PC-3 (cell line): Measurements from ENCODE around the gene NPTX2.

DNA sequence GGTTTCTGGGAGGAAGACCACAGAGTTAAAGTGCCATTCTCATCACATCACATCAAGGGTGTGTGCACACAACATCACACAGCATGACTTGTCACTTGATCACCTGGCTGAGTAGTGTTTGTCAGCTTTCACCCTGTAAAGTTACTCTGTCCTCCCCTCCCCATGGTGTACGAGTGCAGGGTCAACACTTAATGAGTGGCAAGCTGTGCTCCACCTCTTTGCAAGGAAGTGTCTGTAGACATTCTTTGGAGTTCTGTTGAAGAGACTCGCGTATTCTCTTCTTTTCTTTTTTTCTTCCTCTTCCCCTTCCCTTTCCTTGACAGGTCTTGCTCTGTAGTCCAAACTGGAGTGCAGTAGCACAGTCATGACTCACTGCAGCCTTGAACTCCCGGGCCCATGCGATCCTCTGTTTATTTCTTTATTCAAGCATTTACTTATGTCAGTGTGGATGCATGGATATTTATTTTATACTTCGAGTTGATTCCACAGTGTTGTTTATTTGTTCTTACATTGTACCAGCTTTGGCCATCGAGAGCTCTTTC lies 10.4 kb downstream of the LMTK2 start:
- RAMPAGE, long total RNA, result no peak

DNA sequence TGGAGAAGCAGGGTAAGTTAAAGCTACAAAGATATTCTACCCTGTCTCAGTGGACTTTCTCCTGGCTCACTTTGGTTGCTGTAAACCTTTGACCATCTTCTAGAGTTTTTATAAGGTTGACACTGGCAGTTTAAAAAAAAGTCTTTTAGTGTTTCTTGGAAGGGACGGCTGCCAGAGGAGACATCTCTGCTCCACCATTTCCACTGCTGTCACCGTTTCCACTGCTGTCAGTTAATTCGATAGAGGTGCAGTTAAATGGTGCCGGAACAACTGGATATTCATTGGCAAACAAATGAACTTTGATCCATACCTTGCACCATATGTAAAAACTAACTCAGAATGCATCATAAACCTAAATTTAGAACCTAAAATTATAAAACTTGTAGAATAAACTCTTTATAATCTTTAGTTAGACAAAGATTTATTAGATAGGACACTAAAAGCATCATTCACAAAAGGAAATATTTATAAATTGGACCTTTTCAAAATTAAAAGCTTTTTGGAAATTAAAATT lies 42.7 kb downstream of the LMTK2 start:
- RAMPAGE, long total RNA, result no peak

DNA sequence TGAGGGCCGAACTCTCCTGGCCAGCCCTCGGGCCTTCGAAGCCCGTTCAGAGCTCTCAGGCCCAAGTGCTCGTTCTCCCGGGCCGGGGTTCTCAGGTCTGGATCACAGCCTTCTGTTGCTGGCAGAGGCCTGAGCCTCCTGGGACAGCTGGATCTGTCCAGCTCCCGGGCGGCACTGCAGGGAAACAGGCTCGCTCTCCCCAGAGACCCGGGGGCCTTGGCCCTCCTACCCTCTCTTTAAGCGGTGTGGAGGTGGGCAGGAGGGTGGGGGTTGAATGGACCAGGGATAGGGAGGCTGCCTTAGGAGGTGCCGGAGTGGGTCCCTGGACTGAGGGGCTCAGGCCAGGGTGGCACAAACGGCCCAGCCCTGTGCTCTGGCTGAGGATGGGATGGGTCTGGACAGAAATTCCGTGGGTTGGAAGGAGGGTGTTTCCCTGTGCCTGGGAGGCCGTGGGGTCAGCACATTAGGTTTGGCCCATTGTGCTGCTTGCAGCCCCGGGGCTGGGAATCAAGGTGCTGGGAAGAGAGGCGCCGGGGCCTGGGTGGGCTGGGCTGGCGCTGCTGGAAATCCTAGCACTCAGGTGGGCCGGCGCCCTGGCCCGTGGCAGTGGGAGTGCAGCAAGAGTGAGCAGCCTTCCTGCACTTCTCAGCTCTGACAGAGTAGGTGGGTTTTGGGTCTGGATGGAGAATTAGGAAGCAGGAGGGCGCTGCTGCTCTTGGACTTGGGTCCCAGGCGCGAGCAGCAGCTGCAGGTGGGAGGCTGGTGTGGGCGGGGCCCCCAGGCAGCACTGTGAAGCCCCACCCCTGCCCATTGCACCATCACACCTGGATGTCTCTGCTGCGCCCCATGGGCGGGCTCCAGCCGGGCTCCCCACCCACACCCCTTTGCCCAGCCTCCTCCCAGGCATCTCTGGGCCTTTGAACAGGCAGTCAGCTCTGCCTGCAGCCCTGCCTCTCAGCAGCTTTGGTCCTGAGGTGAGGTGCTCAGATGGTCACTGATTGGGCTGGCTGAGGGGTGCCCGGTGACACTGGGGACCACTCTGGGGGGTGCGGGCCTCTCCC lies 5.8 kb downstream of the BRI3 start:
- RAMPAGE, long total RNA, result no peak

- RAMPAGE, long total RNA, result no peak
Measured at GRCh38 chr7:98290779-98291639, 9.5 kb downstream of the BRI3 start.

GRCh38 chr7:98291640-98292109 lies 10.2 kb downstream of the BRI3 start:
- RAMPAGE, long total RNA, result no peak

- RAMPAGE, long total RNA, result no peak
Measured at GRCh38 chr7:98352272-98353106, 48.4 kb downstream of the BAIAP2L1 start.

GRCh38 chr7:98387764-98388185 lies 13.1 kb downstream of the BAIAP2L1 start:
- RAMPAGE, long total RNA, result no peak

- RAMPAGE, long total RNA, result no peak
Measured at GRCh38 chr7:98401245-98401506, 286 bp upstream of the BAIAP2L1 start.

DNA sequence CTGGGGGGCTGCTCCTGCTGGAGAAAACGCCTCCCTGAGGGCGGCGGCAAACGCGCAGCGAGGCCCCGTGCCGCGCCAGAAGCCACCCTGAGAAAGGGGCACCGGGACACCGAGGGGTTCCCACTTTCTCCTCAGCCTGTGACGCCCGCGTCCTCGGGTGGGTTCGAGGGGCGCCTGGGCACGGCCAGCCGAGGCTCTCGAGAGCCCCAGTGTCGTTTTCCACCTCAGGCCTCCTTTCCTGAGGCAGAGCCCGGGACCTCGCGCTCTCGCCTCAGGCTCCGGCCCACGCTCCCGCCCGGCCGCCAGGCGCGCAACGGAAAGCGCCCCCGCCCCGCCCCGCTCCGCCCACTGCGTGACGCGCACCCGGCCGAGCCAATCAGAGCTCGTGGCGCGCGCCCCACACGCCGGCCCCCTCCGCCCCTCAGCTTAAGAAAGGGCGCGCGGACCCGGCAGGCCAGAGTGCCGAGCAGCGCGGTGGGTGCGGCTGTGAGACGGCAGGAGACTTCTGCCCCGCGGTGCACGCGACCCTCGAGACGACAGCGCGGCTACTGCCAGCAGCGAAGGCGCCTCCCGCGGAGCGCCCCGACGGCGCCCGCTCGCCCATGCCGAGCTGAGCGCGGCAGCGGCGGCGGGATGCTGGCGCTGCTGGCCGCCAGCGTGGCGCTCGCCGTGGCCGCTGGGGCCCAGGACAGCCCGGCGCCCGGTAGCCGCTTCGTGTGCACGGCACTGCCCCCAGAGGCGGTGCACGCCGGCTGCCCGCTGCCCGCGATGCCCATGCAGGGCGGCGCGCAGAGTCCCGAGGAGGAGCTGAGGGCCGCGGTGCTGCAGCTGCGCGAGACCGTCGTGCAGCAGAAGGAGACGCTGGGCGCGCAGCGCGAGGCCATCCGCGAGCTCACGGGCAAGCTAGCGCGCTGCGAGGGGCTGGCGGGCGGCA lies at the start of gene NPTX2:
Gene NPTX2 (plus strand): TSS at position 457 of the 934 bp plus-strand sequence.
- RAMPAGE, long total RNA, result no peak

DNA sequence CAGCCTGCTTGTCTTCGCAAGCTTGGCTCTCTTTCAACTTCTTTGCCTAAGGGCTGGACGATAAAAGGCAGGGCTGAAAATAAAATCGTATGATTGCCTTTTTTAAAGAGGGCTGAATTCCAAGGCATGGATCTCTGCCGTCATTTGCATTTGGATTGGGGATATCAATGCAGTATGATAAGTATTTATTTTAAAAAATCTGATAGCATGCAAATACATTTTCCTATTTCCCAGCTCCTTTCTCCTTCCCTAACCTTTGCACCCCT lies 80.5 kb downstream of the NPTX2 start:
- RAMPAGE, long total RNA, result no peak

- RAMPAGE, long total RNA, result no peak
Measured at GRCh38 chr7:99029915-99030763, 113.8 kb downstream of the SMURF1 start.

DNA sequence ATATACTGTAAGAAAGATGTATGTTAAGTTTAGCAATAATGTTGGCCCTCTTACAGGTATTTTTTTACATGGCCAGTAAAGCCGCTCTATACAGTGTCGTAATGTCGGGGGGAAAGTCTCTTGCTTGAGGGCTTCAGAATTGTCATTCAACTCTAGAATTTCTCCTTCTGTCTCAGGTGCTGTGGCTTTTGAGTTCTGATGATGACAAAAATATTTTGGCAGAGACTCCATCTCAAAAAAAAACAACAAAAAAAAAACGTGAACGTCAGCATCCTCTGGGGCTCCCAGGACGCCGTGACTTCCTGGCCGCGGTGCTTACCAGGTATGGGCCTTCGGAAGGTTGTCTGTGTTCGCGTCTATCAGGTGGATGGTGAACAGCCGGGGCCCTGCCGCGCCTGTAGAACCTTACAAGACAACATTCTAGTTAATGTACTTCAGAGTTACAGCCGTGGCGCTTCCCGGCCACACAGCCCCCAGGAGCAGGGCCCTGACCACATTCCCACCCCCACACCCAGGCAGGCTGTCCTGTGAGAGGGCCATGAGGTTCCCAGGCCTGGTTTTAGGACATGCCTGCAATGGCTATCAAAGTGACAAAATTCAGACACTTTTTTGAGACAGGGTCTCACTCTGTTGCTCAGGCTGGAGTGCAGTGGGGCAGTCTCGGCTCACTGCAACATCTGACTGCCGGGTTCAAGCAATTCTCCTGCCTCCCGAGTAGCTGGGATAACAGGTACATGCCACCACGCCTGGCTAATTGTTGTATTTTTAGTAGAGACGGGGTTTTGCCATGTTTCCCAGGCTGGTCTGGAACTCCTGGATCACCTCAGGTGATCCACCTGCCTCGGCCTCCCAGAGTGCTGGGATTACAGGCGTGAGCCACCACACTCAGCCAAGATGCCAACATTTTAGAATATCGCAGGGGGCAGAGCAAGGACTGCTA lies 110.9 kb downstream of the SMURF1 start:
- RAMPAGE, long total RNA, result no peak

- RAMPAGE, long total RNA, result no peak
Measured at GRCh38 chr7:99042338-99042901, 101.5 kb downstream of the SMURF1 start.

- RAMPAGE, long total RNA, result no peak
Measured at GRCh38 chr7:99099388-99100095, 44.4 kb downstream of the SMURF1 start.

- RAMPAGE, long total RNA, result no peak
Measured at GRCh38 chr7:99137492-99138085, 6.3 kb downstream of the SMURF1 start.

- RAMPAGE, long total RNA, result no peak
Measured at GRCh38 chr7:99392292-99392974, 16.0 kb downstream of the PDAP1 start.

DNA sequence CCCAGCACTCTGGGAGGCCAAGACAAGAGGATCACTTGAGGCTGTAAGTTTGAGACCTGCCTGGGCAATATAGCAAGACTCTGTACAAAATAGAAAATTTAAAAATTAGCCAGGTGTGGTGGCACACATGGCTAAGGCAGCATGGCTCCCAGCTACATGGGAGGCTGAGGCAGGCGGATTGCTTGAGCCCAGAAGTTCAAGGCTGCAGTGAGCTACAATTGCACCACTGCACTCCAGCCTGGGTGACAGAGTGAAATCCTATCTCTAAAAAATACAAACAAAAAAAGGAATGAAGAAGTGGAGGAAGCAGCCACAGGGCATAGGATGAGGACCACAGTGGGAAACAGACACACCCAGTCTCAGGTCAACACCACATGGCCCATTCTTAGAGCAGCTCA lies 10.0 kb downstream of the PDAP1 start:
- RAMPAGE, long total RNA, result no peak

DNA sequence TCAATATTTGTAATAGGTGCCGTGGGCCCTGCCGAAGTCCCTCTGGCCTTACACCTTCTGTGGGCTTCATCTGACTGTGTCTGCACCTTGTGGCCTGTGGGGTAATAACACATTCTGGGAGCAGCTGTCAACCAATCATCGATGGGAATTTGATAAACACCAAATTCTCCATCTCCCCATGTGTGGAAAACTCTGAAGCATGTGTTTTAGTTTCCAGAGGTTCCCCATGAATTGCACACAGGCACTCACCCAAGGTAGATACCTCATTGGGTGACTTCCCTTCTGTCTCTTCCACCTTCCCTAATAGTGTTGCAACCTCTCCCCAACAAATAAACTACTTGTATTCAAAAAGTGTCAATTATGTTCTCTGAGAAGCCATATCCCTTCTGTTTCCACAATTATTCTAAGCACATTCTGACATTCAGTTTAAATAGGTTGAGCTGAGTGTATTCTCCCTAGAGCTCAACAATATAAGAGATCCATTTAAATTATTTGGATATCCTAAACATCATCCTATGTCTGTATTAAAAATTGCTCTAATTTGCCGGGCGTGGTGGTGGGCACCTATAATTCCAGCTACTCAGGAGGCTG lies 10.7 kb downstream of the ZNF394 start:
- RAMPAGE, long total RNA, result no peak

- RAMPAGE, long total RNA, result no peak
Measured at GRCh38 chr7:99498587-99498875, 1.6 kb downstream of the ZNF394 start.

DNA sequence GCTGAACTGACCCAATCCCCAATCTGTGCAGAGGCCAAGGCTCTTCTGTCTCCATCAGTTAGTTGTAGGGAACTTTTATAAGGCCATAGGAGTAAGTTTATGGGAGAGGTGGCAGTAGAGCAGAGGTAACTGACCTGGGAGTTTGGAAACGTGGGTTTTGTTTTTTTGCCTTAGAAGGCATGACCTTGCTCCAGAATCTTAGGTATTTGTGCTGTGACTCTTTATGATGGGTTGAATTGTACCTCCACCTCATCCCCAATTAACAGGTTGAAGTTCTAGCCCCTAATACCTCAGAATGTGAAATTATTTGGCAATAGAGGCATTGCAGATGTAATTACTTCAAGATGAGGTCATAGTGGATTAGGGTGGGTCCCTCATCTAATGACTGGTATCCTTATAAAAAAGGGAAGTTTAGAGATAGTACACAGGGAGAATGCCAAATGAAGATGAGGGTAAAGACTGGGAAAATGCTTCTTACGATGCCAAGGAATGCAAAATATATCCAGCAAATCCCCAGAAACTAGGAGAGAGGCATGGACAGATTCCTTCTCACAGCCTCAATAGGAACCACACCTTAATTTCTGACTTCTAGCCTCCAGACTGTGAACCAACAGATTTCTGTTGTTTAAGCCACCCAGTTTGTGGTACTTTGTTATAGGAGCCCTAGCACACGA lies 3.0 kb upstream of the FAM200A start:
- RAMPAGE, long total RNA, result no peak